ENCODE measurements around the gene CLIC3.

DNA sequence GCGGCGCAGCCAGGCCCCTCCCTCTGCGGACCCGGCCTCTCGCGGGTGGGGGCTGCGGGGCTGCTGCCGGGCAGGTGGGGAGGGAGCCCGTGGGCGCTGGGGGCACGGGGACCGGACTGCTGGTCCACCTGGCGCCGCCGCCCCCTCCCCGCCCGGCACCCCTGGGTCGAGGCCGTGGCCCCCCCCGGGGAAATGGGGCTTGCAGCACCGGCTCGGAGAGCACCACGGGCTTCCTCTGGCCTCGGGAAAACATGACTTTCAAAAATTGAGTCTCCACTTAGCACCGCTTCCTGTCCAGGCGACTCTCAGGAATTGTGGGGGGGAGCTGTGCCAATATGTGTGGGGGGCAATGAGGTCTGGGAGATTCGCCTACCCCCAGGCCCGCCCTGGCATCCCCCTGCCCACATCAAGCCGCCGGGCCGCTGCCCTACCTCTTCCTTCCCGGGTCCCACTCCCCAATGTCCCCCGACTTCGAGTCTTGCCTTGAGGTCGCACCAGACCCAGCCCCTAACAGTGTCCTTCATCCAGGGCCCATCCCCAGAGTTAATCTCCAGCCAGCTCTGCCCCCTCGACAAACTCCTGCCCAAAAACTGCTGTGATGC, 3.7 kb downstream of the EGFL7 start:
- PRO-cap = no peak

GRCh38 chr9:136675840-136676223, 11.4 kb downstream of the AGPAT2 start:
- PRO-cap = no peak

GRCh38 chr9:136685034-136685528, 2.2 kb downstream of the AGPAT2 start:
- PRO-cap = no peak

DNA sequence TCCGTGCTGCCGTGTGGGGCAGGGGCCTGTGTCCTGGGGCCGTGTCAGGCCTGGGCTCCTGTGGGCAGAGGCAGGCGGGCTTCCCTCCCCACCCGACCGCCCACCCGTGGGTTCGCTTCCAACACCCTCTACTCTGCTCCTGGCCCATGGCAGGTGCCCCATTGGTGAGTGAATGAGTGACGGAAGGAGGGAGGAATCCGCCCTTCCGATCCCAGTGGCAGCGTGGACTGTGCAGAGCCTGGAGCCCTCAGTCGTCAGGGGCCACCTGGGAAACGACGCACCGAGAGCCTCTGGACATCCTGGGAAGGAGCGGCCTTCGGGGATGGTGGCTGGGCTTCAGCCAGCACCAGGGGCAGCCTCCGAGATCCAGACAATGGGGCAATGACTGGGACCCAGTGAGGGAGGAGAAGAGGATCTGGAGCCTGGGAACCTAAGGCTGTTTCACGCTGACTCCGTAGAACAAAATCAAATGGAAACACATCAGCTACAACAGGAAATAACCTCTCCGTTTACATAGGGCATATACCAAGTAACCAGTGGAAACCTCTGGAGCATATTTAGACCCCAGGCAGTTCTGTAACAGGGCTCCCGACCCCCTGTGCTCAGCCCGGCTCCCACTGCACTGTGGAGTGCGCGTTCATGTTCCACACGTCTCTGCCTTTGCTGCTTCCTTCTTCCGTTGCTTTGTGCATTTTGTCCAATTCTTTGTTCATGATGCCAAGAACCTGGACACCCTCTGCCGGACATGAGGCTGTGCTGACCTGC, 5.6 kb upstream of the AGPAT2 start:
- PRO-cap = no peak

GRCh38 chr9:136704829-136705162, 7.6 kb upstream of the DIPK1B start:
- PRO-cap = no peak

DNA sequence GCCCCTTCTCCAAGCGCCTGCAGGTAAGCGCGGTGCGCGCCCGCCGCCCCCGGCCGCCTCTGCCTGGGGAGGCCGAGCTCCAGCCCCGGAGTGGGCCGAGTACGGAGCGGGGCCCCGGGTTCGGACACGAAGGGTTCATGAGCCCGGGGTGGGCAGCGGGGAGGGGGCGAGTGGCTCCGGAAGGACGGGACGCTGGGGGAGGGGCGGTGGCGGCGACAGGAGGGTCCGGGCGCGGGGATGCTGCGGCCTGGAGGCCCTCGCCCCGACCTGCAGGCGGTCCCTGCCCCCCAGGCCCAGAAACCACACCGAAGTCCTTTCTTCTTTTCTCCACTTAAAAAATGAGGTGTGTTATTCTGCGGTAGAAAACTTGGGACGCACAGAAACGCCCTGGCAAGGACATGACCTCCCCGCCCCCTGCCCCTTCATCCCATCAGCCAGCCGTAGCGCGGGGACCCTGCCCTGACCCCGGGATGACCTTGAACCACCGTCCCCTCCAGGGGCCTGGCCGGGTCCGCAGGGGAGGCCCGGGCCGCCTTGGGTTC, 405 bp downstream of the DIPK1B start:
- PRO-cap = no peak

GRCh38 chr9:136722078-136722547, 9.7 kb downstream of the DIPK1B start:
- PRO-cap = no peak

GRCh38 chr9:136728086-136728456, 14.7 kb downstream of the LCN10 start:
- PRO-cap = bidirectional peak, plus-strand start at chr9:136728317, minus-strand start at chr9:136728184

- PRO-cap = no peak
These were observed 14.2 kb downstream of the LCN10 start for GRCh38 chr9:136728457-136729091.

DNA sequence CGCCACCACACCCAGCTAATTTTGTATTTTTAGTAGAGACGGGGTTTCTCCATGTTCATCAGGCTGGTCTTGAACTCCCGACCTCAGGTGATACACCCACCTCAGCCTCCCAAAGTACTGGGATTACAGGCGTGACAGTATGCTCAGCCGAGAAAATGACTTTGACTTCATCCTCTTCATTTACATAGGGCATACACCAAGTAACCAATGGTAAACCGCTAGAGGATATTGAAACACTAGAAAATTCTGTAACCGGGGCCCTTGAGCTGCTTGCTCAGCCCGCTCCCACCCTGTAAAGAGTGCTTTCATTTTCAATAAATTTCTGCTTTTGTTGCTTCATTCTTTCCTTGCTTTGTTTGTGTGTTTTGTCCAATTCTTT, 1.4 kb upstream of the LCN15 start:
- PRO-cap = no peak

- PRO-cap = no peak
These were observed 6.1 kb upstream of the TMEM141 start for GRCh38 chr9:136784859-136785544.

- PRO-cap = no peak
These were observed 1.5 kb upstream of the RABL6 start for GRCh38 chr9:136805936-136806963.

- PRO-cap = no peak
These were observed 2.2 kb downstream of the MAMDC4 start for GRCh38 chr9:136854242-136854928.

DNA sequence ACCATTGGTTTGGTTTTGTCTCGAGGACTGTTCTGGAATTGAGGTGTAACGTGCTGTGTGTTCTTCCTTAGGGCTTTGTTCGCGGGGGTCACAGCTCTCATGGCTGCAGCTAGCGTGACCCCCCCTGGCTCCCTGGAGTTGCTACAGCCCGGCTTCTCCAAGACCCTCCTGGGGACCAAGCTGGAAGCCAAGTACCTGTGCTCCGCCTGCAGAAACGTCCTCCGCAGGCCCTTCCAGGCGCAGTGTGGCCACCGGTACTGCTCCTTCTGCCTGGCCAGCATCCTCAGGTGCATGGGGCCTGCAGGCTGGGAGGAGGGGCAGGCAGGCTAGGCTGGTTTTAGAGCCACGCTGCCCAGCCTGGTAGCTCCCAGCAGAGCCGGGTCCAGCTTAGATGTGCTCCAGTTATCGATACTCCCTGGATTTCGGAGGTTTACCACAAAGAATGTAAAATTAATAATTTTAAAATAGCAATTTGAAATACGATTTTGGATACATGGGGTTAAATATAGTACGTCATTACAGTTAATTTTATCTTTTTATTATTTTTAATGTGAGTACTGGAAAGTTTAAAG, 12.4 kb downstream of the TRAF2 start:
- PRO-cap = no peak

DNA sequence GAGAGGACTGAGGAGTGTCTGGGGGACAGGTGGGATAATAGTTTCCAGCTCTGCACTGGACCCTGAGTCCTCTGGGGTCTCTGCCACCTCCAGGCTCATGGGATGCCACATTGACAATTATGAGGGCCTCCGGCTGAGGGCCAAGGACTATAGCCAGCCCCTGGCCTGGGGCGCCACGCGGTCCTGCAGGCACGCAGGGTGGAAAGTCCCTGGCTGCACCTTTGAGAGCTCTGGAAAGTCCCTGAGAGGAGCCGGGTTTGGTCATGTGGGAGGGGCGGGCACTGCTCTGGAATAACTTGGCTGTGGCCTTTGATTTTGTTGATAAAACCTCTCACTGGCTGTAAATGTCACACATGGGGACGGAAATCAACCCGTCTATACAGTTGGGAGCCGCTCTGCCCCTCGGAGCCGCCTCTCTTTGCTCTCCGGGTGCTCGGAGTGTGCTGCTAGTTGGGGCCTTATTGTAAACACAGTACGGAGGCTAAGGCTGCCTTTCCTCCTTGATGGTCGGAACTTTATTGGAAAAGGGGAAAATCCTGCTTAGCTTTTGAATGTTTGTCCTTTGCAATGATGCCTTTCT, 16.1 kb downstream of the TRAF2 start:
- PRO-cap = bidirectional peak, plus-strand start at position 350 of the sequence, minus-strand start at position 232 of the sequence

- PRO-cap = no peak
These were observed at the start of gene CLIC3 for GRCh38 chr9:136996435-136997735. TSS of gene CLIC3 (minus strand) at chr9:136996568.

DNA sequence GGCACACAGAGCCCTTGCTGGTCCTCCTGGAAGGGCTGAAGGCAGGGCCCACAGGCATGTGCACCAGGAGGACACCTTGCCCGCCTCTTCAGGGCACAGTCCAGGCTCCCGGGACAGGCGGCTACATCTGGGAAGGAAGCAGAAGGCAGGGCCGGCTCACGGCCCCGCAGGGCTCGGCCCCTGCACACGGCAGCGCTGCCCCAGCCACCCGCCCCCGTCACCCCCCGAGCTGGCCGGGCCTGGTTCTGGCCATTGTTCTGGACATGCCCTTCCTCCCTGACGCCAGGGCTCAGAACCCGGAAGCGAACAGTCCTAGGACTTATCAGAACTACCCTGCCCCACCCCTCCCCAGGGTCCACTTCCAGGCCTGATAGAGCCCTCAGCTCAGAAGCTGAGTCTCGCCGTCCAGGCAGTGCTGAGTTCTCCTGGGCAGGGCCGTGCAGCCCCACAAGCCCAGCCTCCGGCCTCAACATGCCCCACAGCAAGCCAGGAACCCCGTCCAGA, 3.0 kb downstream of the NPDC1 start:
- PRO-cap = no peak

GRCh38 chr9:137054573-137055629, 1.0 kb upstream of the ENTPD2 start:
- PRO-cap = no peak

DNA sequence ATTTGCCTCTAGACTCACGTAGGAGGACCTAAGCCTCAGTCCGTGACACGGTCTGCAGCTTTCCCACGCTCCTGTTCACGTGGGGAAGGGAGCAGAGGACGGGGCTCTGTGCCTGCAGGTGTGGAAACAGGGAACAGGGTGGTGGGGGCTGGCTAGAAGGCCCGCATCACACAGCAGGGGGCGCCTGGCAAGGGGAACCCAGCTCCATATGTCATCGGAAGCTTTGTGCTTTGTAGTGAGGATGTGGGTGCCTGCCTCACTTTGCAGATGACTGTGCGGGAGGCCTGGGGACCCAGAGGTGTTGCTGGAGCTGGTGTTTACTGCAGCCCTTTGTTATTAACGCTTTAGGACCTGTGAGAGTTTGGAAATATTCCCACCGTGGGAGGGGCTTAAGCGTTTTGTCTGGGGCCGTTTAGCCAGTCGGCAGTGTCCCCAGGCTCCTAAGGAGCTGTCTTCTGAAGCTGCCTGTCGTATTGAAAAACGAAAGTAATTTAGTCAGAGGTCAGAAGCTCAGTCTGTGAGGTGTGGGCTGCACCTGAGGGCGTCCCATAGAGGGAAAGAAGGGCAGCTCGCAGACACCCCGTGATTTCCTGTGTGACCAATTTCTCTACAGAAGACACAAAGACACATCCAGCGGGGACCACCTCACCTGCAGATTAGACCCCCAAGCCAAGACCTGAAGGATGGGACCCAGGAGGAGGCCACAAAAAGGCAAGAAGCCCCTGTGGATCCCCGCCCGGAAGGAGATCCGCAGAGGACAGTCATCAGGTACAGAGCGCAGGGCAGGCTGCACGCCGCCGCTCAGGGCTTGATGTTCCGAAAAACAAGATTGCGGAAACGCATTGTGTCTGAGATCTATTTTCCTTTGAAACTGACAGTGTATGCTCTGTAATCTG, 9.1 kb downstream of the MAN1B1 start:
- PRO-cap = no peak

DNA sequence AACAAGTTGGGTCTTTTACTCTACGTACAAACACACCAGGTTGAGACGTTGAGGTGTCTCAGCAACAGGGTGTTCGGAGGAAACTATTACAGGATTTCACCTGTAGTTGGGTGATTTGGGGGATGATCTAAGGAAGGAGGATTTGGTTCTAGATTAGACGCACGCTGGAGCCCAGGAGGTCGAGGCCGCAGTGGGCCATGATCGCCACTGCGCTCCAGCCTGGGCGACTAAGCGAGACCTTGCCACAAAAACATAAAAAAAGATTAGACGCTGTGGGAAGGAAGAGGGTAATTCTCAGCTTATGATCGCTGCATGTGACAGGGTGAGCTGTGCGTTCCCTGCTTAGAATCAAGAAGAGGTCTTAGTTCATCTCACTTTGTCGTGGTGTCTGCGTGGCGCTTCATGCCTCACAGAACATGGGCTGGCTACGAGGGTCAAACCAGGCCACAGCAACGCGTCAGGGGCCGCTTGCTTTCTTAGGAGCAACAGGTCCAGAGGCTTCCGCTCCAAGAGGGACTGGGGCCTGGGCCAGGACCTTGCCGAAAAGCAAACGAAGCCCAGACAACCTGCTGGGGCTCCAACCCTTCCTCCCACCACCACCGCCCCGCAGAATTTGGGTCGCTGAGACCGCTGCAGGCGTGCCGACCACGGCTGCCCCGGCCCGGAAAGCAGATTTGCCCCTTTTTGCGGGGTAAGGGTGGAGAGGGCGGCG, 10.1 kb upstream of the GRIN1 start:
- PRO-cap = no peak